Mucosa of descending colon (tissue), 1 donor: Measurements from ENCODE around the genes INSC and PIK3C2A.

- PRO-cap = bidirectional peak, plus-strand start at chr11:15114923, minus-strand start at chr11:15114785
Observed at GRCh38 chr11:15114367-15115383, at the start of gene INSC. TSS of gene INSC (plus strand) at chr11:15114923.

GRCh38 chr11:15145573-15145914 lies 30.8 kb downstream of the INSC start:
- PRO-cap = unidirectional peak, plus-strand start at chr11:15145828

DNA sequence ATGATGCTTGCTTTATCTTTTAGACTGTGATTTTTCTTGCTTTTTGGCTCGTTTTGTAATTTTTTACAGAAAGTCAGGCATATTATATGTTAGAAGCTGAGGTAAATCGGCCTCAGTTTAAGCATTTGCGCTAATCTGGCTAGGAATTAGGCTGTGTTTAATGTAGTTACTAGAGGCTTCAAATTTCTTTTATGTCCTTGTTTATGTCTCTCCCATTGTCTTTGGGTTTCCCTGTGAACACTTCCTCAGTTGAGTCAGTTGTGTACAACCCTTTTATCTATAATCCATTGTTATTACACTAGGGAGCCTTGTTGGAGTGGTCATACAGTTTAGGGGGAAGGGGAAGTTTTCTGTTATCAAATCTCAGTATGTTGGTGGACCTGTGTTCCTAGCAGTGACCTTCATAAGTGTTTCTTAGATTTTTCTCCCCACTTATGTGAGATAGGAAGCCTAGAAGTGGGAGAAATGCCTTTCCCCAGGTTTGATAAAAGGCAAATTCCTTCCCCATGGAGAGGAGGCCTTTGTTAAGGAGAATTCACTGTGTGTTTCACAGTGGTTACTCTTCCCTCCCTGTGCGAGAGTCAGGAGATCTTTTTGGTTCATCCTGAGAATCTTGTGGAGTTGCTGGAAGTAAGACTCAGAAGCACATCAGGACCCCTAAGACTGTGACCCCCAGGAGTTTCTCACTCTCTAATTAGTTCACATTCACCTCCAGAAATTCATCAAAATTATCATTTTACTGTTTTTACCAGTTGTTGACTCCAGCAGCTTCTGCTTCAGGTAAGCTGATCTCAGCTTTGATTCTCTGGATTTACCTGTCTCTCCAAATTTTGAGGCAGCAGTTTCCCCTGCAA lies 437.6 kb downstream of the INSC start:
- PRO-cap = no peak

- PRO-cap = no peak
Observed at GRCh38 chr11:15665440-15665995, 550.8 kb downstream of the INSC start.

GRCh38 chr11:15697534-15697764 lies 582.7 kb downstream of the INSC start:
- PRO-cap = no peak

DNA sequence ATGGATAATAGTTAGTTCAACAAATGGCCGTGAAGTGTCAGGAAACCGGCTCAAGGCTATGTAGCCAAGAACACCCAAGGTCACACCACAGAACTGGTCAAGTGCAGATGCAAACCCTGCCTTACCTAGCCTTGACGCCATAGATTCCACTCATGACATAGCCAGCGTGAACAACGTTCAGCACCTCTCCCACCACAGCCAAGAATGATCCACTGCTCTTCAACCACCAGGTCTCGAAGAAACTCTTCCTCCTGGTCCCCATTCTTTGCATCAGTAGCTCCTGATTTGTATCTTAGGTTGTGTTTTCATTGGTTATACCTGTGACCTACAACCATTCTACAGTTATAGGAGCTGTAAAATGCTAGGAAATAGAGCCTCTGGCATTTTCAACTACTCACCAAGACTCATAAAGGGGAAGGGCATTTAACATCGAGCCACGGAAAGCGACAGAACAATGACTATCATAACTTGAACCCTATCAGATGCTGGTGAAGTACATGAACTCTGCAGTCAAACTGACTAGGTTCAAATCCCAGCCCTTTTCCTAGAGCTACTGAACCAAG lies 588.2 kb downstream of the SOX6 start:
- PRO-cap = bidirectional peak, plus-strand start at position 423 of the sequence, minus-strand start at position 235 of the sequence

DNA sequence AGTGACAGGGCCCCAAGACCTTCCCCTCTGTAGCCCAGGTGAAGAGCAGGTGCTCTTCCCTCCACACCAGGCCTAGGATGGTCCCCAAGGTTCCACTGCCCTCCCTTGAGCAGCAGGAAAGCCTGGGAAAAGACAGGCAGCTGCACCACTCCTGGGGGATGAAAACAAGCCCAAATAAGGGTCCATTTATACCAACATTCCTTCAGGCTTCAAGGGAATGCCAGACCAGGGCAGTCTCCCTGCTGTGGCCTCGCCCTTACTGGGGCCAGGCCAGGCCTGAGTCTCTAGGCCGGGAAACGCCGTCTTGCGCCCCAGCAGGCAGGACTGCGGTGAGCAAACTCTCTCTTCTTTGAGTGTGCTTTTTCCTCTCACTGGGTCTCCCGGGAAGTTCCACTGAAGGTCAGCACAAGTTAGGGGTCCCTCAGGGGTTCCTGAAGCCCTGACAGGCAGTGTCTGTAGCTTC lies 443.5 kb downstream of the SOX6 start:
- PRO-cap = no peak

DNA sequence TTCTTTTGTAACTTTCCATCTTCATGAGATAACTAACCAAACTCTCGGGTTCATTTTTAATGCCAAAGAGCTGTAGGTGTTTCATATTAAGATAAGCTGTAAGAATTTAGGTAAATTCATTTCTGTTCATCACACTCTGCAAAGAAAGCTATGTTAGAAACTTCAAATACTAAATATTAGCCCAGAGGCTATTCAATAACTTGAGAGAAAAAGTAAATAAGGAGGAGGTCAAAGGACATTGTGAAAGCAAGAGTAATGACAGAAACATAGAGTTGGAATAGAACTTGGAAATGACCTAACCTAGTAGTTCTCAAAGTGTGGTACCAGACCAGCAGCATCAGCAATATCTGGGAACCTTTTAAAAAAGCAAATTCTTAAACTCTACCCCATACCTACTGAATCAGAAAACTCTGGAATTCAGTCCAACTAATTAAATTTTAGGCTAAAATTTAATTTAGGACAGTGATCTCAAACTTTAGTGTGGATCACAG lies 241.4 kb downstream of the SOX6 start:
- PRO-cap = no peak

DNA sequence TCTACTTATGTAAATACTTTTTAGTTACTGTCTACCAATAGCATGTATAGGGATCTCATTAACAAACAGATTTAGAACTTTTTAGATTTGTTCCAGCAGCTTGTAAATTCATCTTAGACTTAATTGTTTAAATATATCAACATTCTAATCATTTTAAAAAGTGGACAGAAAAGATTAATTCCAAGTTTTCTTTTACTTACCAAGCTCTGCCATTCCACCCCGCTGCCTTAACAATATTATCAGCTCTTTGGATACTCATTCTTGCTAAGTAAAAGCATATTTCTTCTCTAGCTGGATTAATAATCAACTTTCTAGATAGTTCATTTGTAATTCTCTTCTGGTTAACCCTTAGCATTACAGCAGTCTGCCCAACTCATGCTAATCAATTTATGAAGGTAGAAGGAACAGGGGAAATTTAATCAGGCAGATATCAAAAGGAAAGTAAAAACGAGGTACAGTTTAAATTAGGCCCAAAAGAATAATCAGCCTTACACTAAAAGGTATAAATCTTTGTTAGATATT lies 41.0 kb upstream of the SOX6 start:
- PRO-cap = no peak

GRCh38 chr11:16737906-16738105 lies 641 bp upstream of the C11orf58 start:
- PRO-cap = no peak

DNA sequence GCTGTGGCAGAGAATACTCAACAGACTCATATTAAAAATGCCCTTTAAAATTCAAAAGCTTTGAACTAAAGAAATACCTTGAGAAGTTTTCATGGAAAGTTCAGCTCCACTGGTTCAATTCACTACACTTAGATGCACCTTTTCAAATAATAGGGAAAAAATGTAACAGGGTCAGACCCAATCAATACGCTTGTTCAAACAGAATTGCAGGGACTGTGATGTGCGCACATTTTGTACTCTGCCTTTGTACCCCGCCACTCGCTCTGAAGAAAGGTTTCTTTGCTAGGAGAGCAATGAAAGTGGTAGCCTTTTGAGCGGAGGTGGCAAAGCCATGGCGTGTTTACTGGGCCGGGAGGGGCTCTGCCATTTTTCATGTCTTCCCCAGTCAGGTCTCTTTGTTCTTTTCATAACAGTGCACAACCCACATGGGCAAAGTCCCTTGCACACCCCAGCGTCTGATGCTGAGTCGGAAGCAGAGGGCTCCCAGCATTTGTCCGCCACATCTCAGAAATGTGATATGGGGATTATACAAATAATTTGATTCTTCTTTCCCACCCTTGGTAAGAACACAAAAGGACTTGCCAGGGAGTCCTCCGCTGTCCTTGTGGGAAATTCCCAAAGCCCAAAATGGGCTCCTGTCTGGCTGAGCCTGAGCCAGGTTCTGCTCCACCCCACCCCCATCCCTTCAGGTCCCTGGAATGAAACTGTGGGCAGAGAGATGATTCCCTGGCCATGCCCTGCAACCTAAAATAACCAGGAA lies 36.5 kb downstream of the C11orf58 start:
- PRO-cap = no peak

- PRO-cap = no peak
Observed at GRCh38 chr11:16922504-16923234, 91.5 kb downstream of the PLEKHA7 start.

DNA sequence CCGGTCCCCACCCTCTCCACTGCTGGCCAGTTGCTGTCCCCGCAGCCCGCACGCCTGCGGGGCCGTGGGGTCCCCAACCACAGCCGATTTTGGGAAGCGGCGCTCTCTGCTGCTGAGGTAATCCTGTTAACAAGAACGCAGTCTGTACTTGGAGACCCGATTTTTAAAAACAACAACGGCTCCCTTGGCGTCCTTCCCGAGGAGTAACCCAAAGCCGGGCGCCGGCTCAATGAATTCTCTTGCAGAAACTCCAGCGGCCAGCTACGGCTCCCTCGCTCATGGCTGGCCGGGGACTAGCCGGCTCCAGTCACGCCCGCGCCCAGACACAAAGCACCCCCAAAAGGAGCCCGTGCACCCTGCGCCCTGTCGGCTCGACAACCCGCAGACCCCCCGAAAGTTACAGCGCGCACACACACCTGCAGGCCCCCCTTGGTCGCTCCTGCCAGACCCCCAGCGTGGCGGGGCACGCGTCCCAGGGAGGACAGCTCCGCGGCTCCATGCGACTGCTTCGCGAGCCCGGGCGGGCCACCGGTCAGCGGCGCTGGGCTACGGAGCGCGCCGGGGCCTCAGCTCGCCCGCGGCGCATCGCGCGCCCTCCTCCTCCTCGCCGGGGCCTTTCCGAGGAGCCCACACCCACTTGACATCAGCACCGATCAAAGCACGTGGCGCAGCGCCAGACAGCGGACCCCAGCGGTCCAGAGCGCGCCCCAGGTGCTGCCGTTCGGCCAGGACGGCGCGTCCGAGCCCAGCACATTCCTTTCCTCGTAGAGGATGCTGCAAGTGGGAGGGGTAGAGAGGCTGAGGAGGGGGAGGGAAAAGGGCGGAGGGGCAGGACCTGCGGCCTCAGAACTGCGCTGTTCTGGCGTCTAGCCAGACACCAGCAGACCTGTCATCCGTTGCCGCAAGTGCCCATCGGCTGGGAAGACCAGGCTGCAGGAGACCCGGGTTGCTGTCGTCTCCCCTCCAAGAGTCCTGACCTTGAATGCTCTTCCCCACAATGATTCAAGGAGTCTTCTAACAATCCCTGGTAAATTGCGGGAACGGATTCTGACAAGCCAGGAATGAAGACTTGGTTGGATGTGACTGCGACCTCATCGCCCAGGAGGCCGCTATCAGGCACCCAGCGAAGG lies 88.7 kb downstream of the PLEKHA7 start:
- PRO-cap = unidirectional peak, minus-strand start at position 587 of the sequence; unidirectional peak, minus-strand start at position 764 of the sequence

DNA sequence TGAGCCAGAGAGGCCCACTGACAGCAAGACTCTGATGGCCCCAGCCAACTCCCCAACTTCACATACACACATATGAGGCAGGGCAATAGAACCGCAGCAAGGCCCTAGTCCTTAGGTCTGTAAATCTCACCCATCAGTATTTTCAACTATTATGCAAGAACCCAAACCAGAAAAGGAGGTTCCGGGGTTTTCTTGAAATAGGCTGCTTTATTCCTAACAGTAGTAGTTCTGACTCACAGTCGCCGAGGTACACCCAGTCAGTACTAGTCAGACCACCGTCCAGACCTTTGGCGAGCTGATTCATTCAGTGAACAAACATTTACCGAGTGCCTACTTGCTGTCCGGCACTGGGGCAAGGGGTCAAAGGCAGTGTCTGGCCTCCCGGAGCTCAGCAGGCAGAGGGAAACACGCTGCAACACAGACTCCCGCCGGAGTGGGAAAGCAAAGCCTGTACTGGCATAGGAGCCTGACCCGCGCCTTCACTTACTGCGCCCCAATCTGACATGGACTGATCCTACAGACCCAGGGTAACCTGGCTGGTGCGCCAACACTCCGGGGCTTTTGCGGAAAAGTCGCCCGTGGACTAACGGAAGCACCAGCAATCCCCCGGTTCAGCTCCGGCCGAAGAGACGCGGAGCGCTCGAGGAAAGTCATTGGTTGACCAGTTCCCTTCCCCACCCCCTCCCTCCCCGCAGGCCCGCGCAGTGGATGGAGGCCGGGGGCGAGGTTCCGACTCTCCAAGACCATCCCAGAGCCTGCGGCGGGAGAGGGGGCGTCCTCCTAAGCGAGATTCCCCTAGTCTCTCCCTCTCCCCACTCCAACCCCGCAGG lies 1.2 kb downstream of the PLEKHA7 start:
- PRO-cap = bidirectional peak, plus-strand start at position 391 of the sequence, minus-strand start at position 230 of the sequence; bidirectional peak, plus-strand start at position 740 of the sequence, minus-strand start at position 652 of the sequence

- PRO-cap = bidirectional peak, plus-strand start at chr11:17077880, minus-strand start at chr11:17077668; unidirectional peak, plus-strand start at chr11:17078108; unidirectional peak, plus-strand start at chr11:17078238
Observed at GRCh38 chr11:17077769-17078454, 445 bp upstream of the RPS13 start.

GRCh38 chr11:17143381-17143725 lies 64.4 kb downstream of the PIK3C2A start:
- PRO-cap = no peak

GRCh38 chr11:17164868-17165240 lies 42.9 kb downstream of the PIK3C2A start:
- PRO-cap = no peak

- PRO-cap = bidirectional peak, plus-strand start at chr11:17207718, minus-strand start at chr11:17207647; bidirectional peak, plus-strand start at chr11:17208082, minus-strand start at chr11:17207986
Observed at GRCh38 chr11:17207117-17208267, at the start of gene PIK3C2A. TSS of gene PIK3C2A (minus strand) at chr11:17207986.

DNA sequence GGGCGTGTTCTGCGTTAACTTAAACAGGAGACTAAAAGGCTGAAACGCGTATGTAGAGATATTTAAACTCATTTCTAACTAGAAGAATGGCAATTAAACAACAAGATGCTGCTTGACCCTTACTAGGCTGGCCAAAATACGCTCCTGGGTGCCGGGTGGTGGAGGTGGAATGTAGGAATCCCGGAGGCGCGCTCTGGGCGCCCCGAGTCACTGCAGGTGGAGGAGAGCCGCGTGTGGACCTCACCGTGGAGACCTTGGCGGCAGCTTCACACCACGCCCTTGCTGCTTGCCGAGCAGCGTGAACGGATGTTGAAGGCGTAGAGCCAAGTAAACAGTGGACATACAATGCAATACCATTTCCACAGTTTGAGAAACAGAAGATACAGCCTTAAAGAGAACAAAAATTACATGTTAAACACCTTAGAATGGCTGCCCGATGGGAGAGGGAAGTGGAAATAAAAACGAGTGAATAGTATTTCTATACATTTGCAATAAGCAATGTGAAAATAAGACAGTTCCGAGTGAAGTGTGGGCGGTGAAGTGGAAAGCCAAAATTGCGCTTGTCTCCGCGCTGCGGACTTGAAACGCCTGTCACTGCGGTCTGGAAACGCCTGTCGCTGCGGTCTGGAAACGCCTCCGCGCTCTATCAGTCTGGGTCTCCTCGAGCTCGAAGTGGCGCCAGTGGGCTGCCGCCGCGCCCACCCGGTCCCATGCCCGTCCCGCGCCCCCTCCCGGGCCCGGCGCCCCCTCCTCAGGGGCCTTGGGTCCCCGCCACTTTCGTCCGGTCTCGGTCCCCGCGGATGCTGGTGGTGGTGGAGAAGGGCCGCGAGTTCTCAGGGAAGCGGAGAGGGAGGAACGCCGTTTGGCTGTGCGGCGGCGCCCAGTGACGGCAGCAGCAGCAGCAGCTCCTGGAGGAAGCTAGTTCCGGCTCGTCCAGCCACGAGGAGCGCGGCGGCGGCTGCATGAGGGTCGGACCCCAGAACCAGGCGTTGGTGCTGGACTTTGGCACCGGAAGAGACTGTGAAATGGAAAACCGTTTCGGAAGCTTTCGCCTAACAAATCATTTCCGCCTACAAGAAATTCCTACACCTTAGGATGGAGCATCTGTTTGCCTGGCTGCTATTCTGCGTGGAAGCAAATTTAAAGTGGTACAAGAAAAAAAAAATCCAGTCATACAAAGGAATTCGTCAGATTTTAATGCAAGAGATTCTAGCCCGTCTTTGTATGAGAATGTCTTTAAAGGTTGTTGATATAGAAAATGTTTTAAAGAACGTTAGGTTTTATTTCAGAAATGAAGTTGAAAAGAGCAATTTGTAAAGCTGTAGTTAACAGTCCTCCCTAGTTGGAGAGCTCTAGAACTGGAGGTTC lies 1.7 kb downstream of the NCR3LG1 start:
- PRO-cap = bidirectional peak, plus-strand start at position 210 of the sequence, minus-strand start at position 212 of the sequence; bidirectional peak, plus-strand start at position 320 of the sequence, minus-strand start at position 281 of the sequence; bidirectional peak, plus-strand start at position 1,103 of the sequence, minus-strand start at position 991 of the sequence

- PRO-cap = no peak
Observed at GRCh38 chr11:17386350-17387132, 1.9 kb downstream of the KCNJ11 start.